ENCODE data around the genes POGLUT1 and CFAP91.

GRCh38 chr3:114450965-114452209 lies 157.6 kb downstream of the TIGIT start:
- RAMPAGE, long total RNA, result no peak
- RRBS, result no CpG with 5 or more reads among the region's 12 CpGs

DNA sequence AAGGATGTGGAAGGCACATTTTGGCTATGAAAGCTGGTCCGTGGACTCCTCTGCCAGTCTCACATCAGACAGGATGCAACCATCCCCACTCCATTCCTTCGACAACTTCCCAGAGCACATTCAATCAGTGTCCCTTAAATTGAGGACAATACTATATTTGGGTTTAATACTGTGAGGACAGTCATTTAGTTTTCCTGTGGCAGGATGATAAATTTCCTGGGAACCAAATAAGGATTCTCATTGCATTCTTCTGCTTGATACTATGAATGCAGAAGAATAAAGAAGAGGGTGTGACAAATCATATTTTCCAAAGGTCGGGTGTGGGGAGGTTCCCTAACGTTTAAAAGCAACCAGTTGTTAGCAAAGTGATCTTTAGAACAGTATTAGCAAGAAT lies 329.4 kb downstream of the TIGIT start:
- RAMPAGE, long total RNA, result no peak
- RRBS, result no CpG with 5 or more reads among the region's 4 CpGs

DNA sequence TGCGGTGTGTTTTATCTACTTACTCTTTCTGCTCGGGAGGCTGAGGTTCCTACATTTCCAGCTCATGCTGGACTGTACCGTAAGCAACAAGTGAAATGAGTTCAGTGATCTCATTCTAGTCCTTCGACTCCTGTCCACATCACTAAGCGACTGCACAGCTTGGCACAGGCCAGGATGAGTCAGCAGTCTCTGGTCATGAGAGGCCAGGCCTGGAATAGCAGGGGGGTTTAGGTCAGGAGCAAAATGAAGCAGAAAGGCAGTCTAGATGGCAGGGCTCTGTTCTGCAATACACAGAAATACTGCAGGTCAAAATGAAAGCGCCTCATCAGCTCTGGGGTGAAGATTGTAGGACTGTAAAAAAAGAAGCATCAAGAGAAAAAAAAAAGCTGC lies 331.0 kb downstream of the TIGIT start:
- RAMPAGE, long total RNA, result start-site peak on the minus strand centred at position 112 of the sequence, 106 bp wide, 234 and 55 reads in 2 replicates
- RRBS, result no CpG with 5 or more reads among the region's 6 CpGs

DNA sequence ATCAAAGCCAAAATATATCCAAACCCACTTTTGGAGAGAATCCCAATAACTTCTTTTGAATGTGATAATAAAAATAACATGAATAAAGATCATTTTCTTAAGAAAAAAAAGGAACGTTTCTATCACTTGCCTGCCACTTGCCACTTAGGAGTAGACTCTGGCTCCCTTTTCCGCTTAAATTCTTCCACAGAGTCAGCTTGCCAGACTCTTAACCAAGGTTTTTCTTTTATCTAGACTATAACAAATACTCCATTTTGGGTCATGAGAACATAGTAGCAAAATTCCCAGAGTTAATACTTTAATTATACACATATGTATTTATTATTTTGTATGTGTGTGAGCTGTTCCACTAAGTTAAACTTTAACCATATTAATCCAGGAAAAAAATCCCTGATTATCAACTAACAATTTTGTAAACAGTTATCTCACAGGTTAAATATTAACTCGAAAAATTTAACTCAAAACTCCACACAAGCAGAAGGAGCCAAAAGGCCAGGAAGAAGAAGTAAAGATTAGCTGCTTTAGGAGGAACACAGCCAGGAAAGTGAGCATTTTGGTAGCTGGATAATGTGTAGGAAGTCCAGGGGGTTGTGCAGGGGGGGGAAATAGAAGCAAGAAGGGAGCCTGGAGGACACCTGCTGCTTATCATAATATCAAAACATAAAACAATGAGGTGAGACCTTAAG lies 424.9 kb downstream of the TIGIT start:
- RAMPAGE, long total RNA, result no peak
- RRBS, result no CpG with 5 or more reads among the region's 3 CpGs

- RAMPAGE, long total RNA, result no peak
- RRBS, result no CpG with 5 or more reads among the region's 1 CpG
These were observed 244.3 kb downstream of the ZBTB20 start for GRCh38 chr3:114902619-114903359.

GRCh38 chr3:114991210-114991653 lies 155.9 kb downstream of the ZBTB20 start:
- RAMPAGE, long total RNA, result no peak
- RRBS, result no CpG with 5 or more reads among the region's 4 CpGs

- RAMPAGE, long total RNA, result no peak
- RRBS, result no CpG with 5 or more reads among the region's 3 CpGs
These were observed 61.9 kb downstream of the ZBTB20 start for GRCh38 chr3:115085123-115085750.

DNA sequence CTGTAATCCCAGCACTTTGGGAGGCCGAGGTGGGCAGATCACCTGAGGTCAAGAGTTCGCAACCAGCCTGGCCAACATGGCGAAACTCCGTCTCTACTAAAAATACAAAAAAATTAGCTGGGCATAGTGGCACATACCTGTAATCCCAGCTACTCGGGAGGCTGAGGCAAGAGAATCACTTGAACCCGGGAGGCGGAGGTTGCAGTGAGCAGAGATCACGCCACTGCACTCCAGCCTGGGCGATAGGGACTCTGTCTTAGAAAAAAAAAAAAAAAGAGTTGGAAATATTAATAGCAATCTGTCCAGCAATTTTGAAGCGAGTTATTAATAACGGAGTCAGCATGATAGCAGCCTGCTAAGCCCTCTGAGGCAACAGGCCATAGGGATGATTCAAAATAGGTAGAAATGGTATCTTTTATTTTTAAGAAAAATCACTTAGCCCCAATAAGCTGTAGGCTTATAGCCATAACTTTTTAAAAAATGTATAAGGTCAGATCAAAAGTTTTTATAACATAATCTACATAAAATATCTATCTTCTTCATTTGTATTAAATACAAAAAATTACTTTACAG lies 37.1 kb downstream of the ZBTB20 start:
- RAMPAGE, long total RNA, result no peak
- RRBS, result no CpG with 5 or more reads among the region's 11 CpGs

DNA sequence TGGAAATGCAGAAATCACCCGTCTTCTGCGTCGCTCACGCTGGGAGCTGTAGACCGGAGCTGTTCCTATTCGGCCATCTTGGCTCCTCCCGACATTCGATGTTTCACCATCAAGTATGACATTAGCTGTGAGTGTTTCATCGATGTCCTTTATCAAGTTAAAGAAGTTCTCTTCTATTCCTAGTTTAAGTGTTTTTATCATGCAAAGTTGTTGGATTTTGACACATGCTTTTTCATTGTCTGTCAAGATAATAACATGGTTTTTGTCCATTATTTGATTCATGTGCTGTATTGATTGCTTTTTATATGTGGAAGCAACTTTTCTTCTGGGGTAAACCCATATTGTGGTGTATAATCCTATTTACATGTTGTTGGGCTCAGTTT lies 171.3 kb upstream of the ZBTB20 start:
- RAMPAGE, long total RNA, result no peak
- RRBS, result no CpG with 5 or more reads among the region's 9 CpGs

GRCh38 chr3:116359741-116360068 lies 85.6 kb downstream of the LSAMP start:
- RAMPAGE, long total RNA, result no peak
- RRBS, result no CpG with 5 or more reads among the region's 6 CpGs

- RAMPAGE, long total RNA, result no peak
- RRBS, result no CpG with 5 or more reads among the region's 2 CpGs
These were observed 507.0 kb upstream of the LSAMP start for GRCh38 chr3:116952223-116952725.

- RAMPAGE, long total RNA, result no peak
- RRBS, result no CpG with 5 or more reads among the region's 5 CpGs
These were observed 92.0 kb downstream of the IGSF11 start for GRCh38 chr3:118942516-118943264.

DNA sequence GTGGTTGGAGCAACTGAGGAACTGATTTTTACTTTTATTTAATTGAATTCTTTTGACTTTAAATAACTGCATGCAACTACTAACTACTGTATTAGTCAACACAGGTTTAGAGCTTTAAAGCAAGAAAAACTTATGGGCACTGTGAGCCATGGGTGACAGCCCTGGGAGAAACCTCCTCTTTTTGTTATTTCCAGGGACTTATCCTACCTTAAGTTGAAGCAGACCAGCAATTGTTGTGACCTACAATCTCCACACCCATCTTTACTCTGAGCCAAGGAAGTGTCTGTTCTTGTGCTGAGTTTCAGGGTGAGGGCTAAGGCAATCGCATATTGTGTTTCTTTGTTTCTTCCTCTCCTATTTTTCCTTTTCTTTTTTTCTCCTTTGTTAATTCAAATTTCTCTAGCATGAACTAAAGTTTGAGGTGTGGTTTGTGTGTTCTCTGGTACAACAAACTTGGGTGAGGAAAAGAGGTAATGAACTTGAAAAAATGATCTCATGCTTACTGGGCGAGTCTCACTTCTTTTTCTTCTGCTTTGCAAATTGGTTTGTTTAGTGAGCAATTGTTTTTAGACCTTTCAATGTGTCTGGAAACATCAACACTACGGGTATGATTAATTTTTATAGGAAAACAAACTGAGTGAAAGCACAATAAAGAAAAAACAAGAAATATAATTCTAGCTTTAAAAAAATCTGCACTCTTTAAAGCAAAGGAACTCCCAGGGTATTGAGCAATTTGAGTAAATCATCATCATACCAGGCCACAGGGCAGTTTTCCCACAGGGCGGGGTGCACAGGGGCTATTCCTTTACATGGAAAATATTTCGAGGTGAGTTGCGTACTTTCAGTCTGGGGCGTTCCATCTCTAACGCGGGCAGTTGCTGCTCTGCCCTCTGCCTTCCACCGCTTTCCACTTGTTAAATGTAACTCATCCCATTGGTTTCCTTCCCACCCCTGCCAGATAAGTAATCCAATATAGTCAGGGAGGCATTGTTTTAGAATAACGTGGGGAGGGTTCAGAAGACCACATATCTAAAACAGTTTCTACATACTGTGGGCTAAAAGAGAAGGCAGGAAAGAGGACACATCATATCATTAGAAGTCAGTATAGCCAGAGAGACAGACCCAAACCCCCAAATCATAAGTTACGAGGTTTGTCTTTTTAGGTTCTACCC lies 2.8 kb downstream of the UPK1B start:
- RAMPAGE, long total RNA, result no peak
- RRBS, result no CpG with 5 or more reads among the region's 12 CpGs

DNA sequence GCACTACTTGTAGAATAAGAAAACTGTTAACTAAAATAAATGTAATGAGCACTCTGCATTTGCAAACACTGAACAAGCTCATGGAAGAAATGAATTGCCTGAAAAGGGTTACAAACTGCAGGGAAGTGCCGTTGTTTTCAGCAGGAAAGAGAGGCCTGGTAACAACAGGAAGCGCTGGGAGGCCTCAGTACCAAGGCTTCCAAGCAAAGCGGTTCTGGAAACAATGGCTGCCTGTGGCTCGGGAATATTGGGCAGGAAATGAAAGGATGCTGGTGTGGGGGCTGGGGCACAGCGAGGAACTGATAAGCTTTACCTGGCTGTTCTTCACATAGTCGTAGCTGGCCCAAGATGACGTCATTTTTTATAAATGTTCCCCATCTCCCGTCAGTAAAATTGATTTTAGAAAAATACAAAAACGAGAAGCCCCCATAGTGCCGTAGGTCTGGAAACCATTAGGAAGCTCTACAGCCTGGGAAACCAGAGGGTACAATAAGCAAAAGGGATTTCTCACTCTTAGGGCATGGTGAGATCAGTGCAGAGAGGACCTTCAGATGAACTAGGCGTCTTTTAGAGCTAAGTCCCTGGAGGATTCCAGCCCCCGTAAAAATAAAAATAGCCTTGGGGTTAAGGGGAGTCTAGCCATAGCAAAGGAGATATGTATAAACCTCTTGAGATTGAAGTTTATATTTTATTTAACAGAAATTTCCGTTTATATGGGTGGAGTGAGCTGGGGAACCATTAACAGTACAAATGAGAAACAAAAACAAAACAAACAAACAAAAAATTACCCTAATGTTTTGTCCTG lies 56.1 kb downstream of the ARHGAP31 start:
- RAMPAGE, long total RNA, result no peak
- RRBS, result no CpG with 5 or more reads among the region's 13 CpGs

DNA sequence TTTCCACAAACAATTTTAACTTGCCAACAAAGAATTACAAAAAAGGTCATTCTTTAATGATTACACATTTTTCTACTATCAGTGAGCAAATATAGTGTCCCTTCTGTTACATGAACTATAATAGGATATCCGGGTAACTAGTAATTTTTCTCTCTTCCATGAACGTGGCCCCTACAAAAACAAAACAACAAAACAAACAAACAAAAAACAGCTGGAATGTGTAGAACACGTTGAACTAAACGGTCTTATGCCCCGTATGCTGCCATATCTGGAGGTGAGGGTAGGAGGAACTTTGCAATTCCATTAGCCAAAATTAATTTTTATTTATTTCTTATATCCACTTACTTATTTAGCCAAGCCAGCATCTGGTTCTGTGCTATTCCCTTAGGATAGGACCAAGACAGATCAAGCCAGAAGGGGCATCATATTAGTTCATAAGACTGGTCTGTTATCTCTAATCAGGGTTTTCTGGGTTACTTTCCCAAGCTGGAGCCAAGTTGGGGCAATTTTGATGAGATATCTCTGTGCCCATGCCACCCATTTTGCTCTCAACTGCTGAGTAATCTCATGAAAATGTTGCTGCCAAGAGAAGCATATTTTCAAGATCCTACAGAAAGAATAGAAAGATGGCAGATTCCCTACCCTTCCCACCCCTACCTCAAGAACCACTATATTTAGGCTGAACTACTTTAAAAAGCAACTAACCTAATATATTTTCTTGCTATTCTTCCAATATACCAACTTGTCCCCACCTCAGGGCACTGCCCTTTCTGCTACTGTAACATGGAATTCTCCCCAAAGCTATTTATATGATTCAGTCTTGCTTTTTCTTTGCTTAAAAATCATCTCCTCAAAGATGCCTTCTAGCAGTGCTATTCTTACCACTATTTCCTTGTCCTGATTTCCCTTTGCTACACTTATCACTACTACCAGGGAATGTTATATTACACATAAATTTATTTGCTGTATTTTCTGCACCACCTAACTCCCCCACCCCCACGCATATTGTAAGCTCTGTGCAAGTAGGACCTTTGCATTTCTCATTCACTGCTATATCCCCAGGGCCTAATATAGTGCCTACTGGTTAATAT lies 33.6 kb downstream of the TMEM39A start:
- RAMPAGE, long total RNA, result no peak
- RRBS, result no CpG with 5 or more reads among the region's 6 CpGs

DNA sequence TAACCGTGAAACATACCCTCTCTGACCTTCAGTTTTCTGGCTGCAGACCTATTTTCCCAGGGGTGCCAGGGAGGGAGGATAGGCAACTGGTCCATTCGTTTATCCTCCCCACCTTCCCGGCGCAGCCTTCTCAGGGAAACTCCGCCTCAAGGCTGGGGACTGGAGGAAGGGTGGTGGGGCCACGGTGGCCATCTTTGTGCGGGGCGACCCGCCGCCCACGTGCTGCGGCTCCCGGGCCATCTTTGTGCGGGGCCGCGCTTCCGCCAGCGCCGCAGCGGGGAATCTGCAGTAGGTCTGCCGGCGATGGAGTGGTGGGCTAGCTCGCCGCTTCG lies at the start of gene POGLUT1:
Gene POGLUT1 (plus strand): TSS at position 245 of the 332 bp plus-strand sequence.
- RAMPAGE, long total RNA, result start-site peak on the plus strand centred at position 276 of the sequence, 32 bp wide, 333 and 287 reads in 2 replicates
- RRBS, result 1% methylated on average over 13 of the region's 25 CpGs

DNA sequence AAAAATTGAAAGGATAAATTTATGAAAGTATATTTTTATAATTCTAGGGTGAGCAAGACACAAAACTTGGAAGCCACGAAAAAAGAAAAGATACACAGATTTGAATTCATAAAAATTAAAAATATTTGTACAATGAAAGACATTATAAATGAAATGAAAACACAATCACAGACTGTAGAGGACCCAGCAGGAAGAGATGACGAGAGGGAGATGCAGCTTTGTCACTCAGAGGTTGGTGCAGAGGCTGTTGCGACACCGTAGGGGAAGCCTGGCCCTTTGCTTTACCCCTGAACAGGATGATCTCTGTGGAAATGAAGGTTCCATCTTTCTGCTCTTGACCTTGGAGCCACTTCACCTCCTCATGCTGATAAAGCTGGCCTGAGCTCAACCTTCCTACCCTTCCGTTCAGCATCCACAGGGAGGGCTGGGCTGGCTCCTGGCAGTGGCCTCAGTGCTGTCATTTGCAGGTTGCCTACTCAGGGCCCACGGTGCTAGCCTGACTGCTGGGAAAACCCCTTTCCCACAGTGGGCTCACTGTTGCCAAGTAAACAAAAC lies 2.9 kb upstream of the CD80 start:
- RAMPAGE, long total RNA, result no peak
- RRBS, result no CpG with 5 or more reads among the region's 6 CpGs

DNA sequence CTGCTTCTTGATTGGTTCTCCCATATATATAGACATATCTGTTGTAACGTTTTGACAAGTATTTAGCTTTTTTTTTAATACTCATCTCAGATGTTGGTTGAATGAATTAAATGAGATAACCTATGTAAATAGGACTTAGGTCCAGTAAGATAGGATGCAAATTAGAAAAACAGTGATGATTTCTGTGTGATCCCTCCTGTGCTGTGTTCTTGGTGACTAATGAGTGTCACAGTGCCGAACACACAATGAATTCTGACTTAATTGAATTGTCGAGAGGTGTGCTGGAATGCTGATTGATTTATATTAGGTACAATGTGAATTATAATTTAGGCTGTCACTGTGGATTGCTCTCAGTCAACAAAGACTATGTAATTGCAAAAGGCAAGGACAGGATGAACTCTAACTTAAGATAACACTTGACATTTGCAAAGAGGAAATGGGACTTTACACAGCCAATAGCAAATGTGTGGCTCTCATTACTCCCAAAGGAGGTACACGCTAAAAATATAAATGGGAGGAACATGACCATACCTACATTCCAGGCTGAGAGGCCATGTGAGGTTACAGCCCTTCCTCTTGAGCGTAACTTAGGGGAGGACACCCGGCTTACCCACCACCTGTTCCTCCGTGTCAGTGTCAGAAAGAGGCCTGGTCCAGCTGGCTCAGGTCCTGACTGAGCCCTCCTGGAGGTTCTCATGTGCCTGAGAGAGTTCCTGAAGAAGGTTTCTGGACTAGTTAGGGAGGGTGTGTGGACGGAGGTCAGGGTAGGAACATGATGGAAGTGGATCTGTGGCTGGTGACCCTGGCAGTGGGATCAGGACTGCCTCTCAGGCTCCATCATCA lies 8.2 kb downstream of the POPDC2 start:
- RAMPAGE, long total RNA, result no peak
- RRBS, result no CpG with 5 or more reads among the region's 8 CpGs

DNA sequence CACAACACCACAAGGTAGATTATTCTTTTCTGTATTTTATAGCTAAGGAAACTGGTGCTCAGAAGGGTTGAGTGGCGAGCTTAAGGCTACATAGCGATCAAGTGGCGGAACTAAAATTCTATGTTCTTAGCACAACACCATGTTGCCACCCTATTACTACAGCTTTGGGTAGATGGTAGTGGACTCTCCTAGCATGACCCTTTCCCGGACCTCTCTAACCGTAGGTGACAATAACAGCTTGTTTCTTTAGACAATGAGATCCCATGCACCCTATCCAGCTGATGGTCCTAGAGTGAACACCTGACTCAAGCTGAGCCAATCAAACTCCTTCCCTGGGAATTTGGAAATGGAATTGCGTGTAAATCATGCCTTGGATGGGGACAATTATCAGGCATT lies 4.7 kb downstream of the POPDC2 start:
- RAMPAGE, long total RNA, result no peak
- RRBS, result no CpG with 5 or more reads among the region's 6 CpGs

- RAMPAGE, long total RNA, result no peak
- RRBS, result no CpG with 5 or more reads among the region's 60 CpGs
These were observed at the start of gene CFAP91 for GRCh38 chr3:119702485-119703584. CFAP91 (plus strand) TSS chr3:119703022.